Mammary epithelial cell (primary cell): ENCODE measurements around a stretch of chr7.

- CAGE, long polyA plus RNA: no peak
- RRBS: no CpG with 5 or more reads among the region's 5 CpGs
These were observed 77.9 kb downstream of the ZNRF2 start for GRCh38 chr7:30362196-30362746.

GRCh38 chr7:30427528-30428101 lies 51.0 kb downstream of the NOD1 start:
- CAGE, long polyA plus RNA: no peak
- RRBS: no CpG with 5 or more reads among the region's 4 CpGs

DNA sequence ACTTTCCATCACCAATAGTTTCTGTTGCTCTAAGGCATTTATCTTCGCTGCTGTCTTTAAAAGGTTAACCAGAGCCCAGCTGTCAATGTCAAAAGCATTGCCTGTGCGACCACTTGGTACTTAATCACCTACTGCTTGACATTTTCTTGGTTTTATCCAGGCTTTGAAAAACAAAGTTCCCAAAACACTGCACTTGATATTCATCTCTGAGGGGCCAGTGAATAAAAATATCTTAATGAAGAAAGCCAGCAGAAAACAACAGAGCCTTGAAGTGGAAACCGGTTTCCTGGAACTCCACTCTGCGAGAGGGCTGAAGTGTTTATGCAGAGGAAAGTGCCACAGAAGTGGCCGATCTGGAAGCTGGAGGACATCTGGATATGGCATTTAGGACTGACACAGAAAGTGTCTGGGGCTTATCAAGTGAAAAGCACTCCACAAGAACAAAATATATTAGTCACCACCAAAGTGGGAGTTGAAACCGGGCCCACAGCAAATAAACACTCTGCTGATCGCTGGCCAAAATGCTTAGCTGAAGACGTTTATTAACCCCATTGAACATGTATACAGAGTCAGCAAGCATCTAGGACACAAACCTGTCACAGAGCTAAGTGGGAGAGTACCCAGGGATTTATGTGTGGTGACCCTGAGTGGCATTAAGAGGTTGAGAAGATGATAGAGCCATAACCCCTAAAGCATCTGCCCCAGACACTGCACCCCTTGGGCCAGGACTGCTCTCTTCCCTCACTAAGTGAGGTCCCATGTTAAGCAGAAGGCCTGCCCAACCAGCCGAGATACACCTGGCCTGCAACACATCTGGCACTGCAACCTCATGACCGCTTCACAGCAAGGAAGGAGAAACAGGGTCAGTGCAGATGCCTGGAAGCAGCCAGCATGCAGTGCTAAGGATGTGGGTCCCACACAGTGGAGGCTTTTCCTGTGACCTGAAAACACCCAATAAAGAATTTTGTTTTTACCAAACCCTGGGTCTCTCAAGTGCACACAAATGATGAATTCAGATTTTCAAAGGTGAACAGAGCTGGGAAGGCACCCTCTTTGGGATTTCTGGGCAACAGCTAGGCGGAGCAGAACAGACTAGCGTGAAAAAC lies 7.7 kb downstream of the NOD1 start:
- CAGE, long polyA plus RNA: no peak
- RRBS: no CpG with 5 or more reads among the region's 12 CpGs

DNA sequence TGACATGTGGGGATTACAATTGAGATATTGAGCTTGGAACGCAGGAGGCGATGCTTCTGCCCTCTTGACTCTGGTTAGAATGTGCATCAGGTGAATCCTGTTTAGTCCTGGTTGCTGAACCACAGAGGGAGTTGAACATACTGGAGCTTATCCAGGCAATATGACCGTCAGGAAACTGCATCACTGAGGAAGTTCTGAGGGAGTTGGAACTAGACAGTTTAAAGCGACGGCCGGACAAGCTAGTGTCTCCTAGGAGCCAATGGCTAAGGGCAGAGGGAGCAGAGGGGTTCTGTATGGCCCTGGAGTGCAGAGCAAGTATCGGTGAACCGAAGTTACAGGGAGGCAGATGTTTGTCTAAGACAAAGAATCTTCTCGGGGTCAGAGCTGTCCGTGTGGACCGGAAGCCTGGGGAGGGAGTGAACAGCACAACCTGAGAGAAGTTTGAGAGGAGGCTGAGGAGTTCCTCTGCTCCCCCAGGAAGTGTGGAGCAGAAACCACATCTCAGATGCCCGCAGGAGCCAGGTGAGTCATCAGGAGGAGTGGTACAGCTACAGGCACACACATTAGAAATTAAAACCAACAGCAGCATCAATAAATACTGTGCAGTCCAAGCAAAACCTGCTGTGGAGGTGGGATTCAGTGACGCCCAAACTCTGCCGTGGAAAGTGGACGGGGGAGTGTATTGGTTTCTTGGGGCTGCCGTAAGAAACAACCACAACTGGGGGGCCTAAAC lies 31.5 kb upstream of the GARS1 start:
- CAGE, long polyA plus RNA: no peak
- RRBS: no CpG with 5 or more reads among the region's 16 CpGs

DNA sequence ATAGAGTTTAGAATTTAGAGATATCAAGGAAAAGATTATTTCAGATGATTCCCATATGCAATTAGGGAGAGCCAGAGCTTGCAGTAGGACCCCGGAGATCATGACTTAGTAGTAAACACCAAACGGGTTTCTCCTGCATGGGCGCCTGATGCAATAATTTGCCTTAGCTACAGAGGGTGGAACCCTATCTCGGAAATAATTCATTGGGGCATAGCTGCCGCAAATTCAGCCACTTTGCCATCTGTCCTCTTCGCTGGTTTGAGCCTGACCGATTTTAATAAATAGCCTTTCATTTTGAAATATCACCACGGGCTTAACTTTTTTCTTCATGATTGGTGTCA lies 1.3 kb downstream of the GARS1 start:
- CAGE, long polyA plus RNA: no peak
- RRBS: no CpG with 5 or more reads among the region's 8 CpGs

DNA sequence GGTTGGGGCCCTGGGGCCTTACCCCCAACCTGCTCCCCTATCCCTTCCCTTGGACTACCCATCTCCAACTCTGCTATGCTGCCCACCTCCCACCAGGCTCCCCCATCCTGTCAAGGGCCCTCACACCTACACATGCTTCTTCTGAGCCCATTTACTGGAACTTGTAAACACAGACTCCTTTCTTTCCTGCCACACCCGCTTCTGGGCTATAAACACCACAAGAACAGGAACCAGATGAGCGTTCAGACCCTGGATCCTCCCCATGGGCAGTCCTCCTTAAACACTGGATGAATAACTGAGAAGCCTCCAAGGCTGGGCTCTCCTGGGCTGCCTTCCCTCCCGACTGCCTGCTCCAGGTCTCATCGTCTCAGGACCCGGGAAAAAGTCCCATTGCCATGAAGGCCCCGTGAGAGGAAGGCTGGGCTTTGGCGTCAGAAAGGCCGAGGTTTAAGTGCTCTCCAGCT lies 15.5 kb upstream of the CRHR2 start:
- CAGE, long polyA plus RNA: no peak
- RRBS: no CpG with 5 or more reads among the region's 8 CpGs

DNA sequence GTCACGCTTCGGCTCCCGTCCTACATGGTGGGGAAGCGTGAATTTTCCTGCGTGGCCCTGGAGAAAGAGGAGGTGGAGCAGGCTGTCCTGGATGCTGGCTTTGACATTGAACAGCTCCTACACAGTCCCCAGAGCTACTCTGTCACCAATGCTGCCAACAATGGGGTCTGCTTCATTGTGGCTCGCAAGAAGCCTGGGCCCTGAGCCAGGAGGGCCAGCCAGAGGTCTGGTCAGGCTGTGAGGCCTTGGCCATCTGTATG lies 3.6 kb downstream of the INMT start:
- CAGE, long polyA plus RNA: no peak
- RRBS: no CpG with 5 or more reads among the region's 6 CpGs

- CAGE, long polyA plus RNA: no peak
- RRBS: no CpG with 5 or more reads among the region's 2 CpGs
These were observed 8.7 kb downstream of the INMT start for GRCh38 chr7:30760641-30761120.

- CAGE, long polyA plus RNA: no peak
- RRBS: no CpG with 5 or more reads among the region's 4 CpGs
These were observed 13.1 kb upstream of the AQP1 start for GRCh38 chr7:30898600-30898949.

GRCh38 chr7:30899491-30900676 lies 11.8 kb upstream of the AQP1 start:
- CAGE, long polyA plus RNA: no peak
- RRBS: 41% methylated on average over 2 of the region's 19 CpGs

DNA sequence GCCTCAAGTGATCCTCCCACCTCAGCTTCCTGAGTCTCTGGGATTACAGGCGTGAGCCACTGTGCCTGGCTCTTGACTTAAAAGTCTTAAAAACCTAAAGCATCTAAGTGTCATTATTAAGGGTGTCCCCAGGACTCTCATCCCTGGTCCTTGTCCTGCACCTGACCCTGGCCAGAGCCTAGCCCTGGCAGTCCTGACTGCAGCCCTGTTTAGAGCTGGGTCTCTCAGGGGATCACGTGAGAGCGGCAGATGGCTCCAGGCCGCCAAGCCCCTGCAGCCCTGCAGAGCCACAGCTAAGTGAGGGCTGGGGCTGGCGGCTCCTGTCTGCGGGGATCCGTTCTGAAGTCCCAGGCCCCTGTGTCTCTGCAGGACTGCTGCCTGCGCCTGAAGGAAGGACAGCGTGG lies 25.5 kb upstream of the GHRHR start:
- CAGE, long polyA plus RNA: no peak
- RRBS: no CpG with 5 or more reads among the region's 9 CpGs

- CAGE, long polyA plus RNA: no peak
- RRBS: no CpG with 5 or more reads among the region's 8 CpGs
These were observed 11.1 kb downstream of the GHRHR start for GRCh38 chr7:30974752-30975362.

- CAGE, long polyA plus RNA: no peak
- RRBS: 19% methylated on average over 25 of the region's 89 CpGs
These were observed 4.1 kb downstream of the NEUROD6 start for GRCh38 chr7:31335885-31337270.

- CAGE, long polyA plus RNA: no peak
- RRBS: no CpG with 5 or more reads among the region's 1 CpG
These were observed 49.3 kb upstream of the ITPRID1 start for GRCh38 chr7:31464592-31465032.

- CAGE, long polyA plus RNA: no peak
- RRBS: no CpG with 5 or more reads among the region's 12 CpGs
These were observed 129.0 kb downstream of the PPP1R17 start for GRCh38 chr7:31815900-31816498.

- CAGE, long polyA plus RNA: no peak
- RRBS: no CpG with 5 or more reads among the region's 2 CpGs
These were observed 122.3 kb downstream of the PDE1C start for GRCh38 chr7:31947936-31948273.

DNA sequence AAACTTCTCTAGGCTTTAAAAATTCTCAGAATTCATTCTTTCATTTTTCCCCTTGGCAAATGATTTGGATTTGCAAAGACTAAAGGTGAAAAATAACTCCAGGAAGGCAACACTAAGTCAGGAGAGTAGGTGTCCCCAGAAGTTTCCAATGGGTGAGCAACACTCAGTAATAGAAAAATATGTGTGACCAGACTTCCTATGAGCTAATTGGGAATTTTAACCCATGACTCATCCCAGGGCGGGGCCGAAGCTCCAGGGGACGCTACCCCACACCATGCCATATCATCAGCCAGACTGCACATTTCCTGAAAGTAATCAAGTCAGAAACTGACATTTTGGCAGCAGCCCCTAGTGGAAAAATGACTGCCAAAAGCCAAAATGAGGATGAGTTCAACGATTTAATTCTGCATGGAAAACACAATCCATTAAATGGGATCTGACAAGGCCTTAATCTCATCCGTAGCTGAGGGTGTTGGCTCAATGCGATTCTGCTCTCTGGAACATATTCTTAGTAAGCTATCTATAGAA lies 92.9 kb upstream of the PDE1C start:
- CAGE, long polyA plus RNA: no peak
- RRBS: no CpG with 5 or more reads among the region's 6 CpGs

GRCh38 chr7:32728374-32729342 lies 162.9 kb downstream of the KBTBD2 start:
- CAGE, long polyA plus RNA: no peak
- RRBS: under 1% methylated on average over 15 of the region's 117 CpGs

DNA sequence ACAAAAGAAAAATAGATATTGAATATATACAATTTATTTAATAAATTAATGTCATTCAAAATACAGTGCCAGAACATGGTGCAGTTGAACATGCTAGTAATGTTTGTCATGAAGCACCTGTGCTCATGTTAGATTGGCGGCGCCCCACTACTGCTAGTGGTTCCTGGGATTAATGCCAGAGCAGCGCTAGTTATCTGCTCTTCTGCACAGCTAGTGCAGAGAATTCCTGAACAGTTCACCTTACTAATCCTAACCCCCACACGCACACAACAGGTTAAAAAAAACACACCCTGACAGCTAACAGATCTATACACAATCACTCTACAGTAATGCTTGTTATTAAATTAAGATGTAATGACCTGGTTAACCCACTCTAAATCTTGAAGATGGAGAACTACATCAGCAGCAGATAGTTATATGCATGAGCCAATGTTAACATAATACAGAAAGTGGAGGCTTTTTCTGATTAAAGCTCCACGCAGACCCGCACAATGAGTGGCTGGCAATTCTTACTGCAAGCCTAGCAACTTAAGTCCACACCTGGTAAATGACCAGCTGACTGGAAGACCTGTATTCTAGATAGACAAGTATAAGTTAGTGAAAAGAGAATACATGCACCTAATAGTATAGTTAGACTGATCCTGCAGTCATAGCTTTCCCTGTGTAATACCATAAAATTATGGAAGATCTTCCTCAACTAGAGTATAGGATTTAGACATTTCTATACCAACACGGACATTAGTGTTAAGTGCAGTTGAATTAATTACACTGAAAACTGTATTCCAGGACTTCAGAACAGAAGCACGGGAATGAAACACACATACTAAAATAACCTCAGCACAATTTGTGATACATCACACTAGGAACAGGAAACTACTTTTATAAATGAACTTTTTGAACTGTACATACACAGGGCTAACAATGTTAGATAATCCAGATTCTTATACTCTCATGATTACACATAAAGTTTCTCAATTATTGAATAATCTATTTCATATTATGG lies 23.1 kb downstream of the KBTBD2 start:
- CAGE, long polyA plus RNA: no peak
- RRBS: no CpG with 5 or more reads among the region's 8 CpGs

- CAGE, long polyA plus RNA: no peak
- RRBS: no CpG with 5 or more reads among the region's 9 CpGs
These were observed 15.4 kb upstream of the FKBP9 start for GRCh38 chr7:32941811-32942245.